Gastroesophageal sphincter (tissue), 4 donors: ENCODE measurements around a stretch of chr14.

- PRO-cap, result no peak
- RAMPAGE, long total RNA, 4 experiments, result no peak in any of the 4 experiments
These were observed 874.9 kb downstream of the TMEM121 start for GRCh38 chr14:106401177-106401700.

GRCh38 chr14:106762391-106762849, 1236.0 kb downstream of the TMEM121 start:
- PRO-cap, result no peak
- RAMPAGE, long total RNA, 4 experiments, result no peak in any of the 4 experiments

DNA sequence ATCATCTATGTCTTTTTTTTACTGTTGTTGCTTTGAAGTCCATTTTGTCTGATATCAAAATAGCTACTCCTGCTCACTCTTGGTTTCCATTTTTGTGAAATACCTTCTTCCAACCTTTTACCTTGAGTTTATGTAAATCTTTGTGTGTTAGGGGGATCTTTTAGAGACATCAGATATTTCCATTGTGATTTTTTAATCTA, 1320.2 kb downstream of the TMEM121 start:
- PRO-cap, result no peak
- RAMPAGE, long total RNA, 4 experiments, result no peak in any of the 4 experiments

DNA sequence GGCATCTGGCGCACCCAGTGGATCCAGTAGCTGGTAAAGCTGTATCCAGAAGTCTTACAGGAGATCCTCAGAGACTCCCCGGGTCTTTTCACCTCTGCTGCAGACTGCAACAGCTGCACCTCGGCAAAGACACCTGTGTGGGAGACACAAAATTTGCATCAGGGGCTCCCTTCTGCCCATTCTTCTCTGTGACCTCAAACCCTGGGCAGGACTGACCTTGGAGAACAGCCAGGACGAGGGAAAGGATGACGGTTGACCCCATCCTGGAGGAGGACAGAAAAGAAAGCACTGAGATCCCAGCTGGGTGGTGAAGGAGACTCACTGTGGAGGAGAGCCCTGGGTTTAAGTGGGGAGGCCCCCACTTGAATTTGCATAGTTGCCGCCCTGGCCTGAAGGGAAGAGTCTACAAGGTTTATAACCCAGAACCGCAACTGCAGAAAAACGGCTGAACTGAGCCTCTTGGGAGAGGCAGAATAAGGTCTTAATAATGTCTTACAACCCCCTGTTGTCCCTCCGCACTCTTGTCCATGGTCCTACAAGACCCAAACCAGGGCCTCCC, 1325.0 kb downstream of the TMEM121 start:
- PRO-cap, result no peak
- RAMPAGE, long total RNA, 4 experiments, result no peak in any of the 4 experiments